Right cardiac atrium (tissue), 1 donor: ENCODE results near the gene GSTT4.

DNA sequence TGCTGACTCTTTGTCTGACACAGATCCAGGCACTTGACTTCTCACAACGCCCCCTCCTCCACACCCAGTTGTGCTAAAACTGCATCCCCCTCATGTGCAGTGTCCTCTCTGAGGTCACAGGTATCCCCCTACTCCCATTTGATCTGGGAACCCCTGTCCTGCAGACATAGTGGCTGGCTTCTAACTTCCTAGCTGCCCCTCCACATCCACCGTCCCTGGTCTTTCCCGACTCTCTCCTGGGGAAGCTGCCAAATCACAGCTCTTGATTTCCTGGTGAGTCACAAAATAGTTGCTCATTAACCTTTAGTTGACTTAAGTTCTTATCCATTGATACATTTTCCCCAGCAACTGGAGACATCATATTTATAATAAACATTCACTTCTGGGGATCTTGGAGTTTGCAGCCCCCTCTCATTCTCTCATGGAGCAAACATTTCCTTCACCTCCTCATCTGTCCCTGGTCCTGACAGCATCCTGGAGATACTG is 109.6 kb downstream of the GGTLC2 start:
- PRO-cap = no peak

- PRO-cap = no peak
These were observed 114.0 kb downstream of the GGTLC2 start for GRCh38 chr22:22758393-22758911.

DNA sequence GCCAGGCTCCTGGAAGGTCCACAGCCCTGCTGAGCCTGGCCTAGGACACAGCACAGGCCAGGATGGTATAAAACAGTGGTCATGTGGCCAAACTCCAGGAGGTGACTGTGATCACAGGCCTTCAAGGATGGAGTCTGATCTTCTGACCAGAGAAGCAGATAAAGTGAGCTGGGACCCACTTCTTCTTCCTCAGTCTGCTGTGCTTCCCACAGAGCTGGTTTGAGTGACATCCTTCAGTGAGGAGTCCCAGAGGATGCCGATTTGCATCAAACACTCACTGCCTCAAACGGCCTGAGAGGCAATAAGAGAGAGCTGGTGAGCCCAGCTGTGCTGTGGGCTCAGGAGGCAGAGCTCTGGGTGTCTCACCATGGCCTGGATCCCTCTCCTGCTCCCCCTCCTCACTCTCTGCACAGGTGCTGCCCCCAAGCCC is 37.8 kb upstream of the IGLL5 start:
- PRO-cap = no peak

DNA sequence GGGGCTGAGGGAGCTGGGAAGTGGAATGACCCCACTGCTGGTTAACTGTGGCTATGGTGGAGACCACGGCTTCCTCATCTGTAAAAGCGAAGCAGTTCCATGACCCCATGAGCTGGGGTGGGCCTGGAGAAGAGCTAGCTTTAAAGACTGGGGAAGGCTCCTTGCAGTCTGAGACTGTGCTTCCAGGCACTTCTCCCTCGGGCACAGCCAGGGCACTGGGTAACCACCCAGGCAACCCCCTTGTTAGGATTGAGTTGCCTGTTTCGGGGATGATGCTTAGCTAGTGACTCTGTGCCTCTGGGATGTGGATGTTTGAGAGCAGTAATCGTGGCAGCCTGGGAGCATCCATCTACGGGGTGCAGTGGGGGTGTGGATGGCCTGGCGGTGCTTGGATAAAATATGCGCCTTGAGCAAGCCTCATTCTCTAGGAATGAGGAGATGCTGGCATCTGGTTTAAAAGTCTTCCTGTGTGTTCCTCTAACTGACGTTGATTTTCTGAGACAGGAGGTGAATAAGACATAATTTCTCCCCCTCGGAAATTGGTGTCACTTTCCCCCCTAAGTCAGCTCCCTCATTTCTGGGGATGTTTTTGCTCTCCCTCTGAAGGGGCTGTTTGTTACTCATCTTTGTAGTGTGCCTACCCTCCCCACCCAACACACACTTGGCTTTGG is 1.8 kb downstream of the GNAZ start:
- PRO-cap = no peak

GRCh38 chr22:23186931-23187531 is 6.7 kb downstream of the BCR start:
- PRO-cap = no peak

DNA sequence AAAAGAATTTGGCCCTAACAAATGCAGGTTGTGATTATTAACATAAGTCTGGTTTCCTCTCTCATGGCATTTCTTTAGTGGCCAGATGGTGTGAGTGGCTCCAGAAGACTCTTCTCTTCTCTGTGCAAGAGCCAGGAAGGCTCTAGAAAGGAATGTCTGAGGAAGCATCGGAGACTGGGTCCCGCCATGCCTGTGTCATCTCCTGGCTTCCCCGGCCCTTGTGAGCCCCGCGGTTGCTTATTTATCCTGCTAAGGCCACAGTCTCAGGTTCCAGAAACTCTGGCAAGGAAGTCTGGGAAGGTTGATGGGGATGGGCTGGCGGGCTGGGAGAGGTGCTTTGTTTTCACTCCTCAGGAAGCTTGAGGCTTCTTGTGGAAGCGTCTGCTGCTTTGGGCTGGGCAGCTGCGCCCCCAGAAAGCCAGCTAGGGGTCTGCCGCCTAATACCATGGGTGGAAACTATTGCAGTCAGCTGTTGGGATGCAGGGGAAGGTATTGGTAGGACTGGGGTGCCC is 18.9 kb downstream of the BCR start:
- PRO-cap = no peak

DNA sequence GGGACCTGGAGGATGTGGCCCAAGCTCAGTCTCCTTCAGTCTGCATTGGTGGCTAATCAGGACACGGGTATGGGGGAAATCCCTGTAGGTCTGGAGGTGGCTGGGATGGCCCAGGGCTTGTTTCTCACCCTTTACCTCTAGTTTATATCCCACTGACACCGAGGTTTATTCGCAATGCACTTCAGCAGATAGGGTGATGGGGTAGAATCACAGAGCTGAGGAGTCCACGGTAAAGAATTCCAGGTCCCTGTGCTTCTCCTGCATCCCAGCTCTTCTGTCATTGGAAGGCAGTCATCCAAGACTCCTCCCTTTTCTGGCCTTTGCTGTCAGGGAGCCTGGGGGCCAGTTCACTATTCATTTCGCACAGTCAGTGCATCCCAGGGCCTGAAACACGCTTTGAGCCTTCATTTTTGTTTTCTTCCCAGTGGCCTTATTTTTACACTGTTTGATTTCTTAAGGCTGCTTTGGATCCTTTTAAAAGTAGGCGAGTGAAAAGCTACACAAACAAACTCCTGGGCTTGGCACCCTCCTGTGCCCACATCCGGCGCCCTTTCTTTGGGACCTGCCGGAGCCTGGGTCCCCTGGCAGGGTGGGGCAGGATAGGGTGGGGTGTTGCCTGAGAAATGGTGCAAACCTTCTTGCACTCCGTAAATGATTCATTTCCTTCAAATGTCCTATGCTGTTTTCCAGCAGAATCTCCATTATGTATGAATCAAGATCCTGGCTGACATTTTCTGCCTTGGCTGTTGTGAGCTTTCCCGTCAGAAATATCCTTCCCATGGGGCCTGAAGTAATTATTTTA is 45.4 kb downstream of the BCR start:
- PRO-cap = no peak

- PRO-cap = no peak
These were observed 83.6 kb downstream of the BCR start for GRCh38 chr22:23263584-23264561.

- PRO-cap = no peak
These were observed 101.7 kb downstream of the BCR start for GRCh38 chr22:23281707-23282665.

GRCh38 chr22:23292226-23292981 is 112.1 kb downstream of the BCR start:
- PRO-cap = no peak

- PRO-cap = bidirectional peak, plus-strand start at chr22:23521196, minus-strand start at chr22:23521004
These were observed 59.4 kb downstream of the IGLL1 start for GRCh38 chr22:23520725-23521086.

- PRO-cap = no peak
These were observed 42.1 kb downstream of the IGLL1 start for GRCh38 chr22:23537784-23538676.

GRCh38 chr22:23658760-23659362 is 26.7 kb upstream of the DRICH1 start:
- PRO-cap = no peak

DNA sequence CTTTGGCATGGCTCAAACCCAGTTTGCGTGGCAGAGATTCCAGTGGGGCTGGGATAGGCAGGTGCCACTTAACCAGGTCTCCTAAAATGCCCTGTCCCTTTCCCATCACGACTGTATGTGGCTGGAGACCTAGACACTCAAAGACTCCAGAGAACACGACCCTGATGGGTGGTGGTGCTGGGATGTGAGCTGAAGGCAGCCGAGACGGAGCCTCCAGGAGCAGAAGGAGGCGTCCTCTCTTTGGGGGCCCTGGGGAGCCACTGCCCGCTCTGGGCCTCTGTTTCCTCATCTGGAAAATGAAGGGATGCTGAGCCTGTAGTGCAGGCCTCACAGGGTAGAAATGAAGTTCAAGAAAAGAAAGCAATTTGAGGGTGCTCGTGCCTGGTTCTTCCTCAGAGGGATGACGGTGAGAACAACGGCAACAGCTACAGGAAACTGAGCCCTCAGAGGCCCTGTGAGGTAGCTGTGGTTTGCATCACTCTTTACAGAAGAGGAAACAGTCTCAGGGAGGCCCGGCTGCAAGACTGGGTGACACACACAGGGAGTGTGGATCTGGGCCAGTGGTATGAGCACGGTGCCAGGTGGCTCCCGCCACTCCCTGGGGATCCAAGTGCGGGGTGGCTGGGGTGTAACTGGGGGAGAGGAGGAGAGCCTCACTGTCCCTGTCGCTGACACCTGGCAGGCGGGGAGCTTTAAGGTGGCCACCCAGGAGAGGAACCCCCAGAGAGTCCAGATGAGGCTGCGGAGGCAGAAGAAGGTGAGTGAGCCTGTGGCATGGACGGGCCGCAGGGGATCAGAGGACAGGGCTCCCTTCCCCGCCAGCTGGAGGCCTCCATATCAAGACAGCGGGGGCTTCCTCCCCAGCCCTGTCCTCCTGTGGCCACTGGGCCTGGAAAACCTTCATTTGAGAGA is 5.4 kb downstream of the RGL4 start:
- PRO-cap = no peak

GRCh38 chr22:23802966-23803488 is 16.3 kb downstream of the SMARCB1 start:
- PRO-cap = no peak

DNA sequence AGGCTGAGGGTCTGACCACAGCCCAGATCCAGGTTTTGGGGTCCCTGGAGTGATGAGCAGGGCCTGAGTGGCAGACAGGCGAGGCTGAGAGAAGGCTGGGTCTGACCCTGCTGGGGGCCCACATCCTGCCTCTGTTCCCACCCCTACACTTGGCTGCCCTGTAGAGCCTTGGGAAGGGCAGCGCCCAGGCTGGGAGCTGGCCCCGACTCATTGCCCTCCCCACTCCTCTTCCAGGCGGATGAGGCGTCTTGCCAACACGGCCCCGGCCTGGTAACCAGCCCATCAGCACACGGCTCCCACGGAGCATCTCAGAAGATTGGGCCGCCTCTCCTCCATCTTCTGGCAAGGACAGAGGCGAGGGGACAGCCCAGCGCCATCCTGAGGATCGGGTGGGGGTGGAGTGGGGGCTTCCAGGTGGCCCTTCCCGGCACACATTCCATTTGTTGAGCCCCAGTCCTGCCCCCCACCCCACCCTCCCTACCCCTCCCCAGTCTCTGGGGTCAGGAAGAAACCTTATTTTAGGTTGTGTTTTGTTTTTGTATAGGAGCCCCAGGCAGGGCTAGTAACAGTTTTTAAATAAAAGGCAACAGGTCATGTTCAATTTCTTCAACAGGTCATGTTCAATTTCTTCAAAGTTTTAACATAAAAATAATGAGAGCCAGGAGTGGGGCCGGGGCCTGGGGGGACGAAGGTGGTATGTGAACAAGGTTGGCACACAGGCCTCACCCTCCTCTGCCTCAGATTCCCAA is 4.7 kb downstream of the DERL3 start:
- PRO-cap = no peak

DNA sequence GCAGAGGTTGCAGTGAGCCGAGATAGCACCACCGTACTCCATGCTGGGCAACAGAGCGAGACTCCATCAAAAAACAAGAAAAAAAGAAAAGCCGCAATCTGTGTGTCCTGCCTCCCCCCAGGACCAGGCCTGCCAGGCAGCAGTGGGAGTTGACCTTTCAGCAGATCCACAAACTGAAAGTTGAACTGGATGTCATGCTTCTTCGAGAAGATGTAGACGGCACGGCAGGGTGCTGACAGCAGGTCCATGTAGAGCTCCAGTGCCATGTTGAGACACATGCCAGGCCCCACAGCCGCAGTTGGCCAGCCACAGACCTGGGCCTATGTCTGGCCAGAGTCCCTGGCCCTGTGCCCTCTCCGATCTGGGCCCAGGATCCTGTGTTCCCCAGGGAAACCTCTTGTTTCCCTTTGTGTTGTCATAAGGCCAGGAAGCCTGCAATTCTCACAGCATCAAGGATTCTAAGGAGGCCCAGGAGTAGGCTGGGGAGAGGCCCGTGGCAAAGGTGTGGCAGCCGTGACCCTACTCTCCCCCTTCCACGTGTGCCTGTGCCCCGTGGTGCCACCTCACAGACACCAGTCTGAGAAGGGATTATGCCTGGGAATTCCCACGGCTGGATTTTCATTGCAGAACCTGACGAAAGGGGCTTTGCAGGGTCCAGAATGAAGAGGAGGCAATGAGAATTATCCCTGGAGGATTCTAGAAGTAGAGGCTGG is at the start of gene GSTT4:
GSTT4 (minus strand) TSS at position 363 of the 713 bp plus-strand sequence.
- PRO-cap = no peak

DNA sequence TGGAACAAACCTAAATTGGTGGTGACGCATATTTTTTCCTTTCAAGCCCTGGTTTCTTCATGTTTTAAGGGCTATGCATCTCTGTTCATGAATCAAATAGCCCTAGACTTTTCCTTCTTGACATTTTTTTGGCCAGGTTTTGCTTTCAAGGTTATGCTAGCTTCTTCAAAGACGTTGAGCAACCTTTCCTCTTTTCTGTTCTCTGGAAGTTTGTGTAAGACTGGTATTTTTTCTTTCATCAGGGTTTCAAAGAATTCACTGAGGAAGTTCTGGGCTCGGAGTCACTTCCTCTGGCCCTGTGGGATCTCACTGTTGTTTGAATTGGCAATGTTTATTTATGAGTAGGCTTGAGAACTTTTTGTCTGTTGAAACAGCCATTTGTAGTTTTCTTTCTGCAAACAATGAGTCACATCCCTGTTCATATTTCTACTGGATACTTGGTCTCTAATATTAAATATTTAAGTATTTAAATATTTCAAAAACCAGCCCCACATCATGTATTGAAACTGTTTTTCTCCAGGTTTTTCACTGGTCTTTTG is 26.7 kb downstream of the SUSD2 start:
- PRO-cap = no peak

DNA sequence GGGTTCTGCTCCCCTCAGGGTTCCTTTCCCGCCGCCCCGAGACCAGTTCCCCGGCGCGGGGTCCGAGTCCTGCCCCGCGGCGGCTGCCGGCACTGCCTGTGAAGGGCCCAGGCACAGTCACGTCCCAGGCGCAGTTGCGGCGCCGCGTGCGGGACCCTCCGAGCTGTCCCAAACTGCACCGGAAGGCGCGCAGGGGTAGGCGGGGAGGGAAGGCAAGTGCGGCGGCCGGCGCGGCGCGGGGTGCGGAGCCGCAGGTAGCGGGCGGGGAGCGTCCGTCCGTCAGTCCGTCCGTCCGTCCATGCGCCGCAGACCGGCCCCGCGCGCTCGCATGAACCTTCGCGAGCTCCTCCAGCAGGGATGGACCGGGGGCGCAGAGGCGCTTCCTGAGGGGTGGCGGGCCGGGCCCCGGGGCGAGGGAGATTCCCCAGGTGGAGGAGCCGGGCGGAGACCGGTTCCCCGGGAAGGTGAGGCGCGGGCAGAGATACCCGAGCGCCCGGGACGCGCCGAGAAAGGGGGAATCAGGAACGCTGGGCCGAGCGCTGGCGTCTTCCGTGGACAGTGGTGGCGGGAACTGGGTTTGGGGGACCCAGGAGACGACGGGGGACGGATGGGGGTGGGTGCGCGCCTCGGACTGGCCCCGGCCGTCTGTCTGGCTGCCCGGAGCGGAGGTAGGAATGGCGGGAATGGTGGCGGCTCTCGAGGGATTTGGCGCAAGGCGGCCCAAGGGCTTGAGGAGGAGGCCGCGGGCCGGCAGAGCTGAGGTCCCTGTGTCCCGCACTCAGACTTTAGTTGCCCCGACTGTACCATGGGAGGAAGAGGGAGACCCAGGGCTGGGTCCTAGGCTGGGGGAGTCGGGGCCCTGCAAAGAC is 3.1 kb upstream of the ADORA2A start:
- PRO-cap = bidirectional peak, plus-strand start at position 750 of the sequence, minus-strand start at position 563 of the sequence

DNA sequence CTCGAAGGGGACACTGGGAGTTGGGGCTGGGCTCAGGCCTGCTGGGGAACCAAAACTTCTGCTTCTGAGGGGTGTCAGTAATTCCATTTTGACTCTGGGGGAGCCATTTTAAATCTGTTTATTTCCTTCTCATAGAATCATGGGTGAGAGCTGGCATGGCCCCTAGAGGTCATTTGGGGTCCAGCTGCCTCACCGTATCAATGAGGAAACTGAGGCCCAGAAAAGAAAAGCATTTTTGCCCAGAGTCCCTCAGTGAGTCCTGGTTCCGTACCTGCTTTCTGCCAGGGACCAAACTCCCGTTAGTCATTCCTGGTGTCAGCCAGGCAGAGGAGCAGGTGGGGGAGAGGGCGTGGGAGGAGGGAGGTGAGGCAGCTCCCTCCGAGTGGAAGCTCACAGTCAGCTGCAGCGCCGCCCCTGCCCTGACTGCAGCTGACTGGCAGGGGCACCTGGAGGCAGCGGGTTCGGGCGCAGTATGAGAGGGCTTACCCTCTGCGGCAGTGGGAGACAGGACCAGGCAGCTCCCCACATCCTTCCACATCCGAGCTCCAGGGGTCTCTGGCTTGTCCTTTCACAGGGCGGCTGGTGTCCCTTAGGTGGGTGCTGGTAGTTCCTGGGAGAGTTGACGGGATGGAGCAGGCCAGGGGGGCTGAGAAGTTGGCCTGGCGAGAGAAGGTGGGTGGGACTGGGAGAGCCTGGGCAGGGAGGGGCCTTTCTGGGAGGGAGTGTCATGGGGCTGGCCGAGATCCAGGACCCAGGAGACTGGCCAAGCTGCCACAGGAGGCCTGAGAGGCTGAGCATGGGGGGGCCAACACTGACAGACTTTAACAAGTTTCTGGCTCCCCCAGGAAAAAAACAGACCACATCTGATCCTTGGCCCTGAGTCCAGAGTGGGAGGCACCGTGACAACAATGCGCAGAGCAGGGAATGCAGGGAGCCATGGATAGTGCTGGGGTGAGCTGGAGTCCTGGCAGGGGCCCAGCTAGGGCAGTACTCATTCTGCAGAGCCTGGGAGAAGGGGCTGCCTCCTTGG is 4.7 kb downstream of the ADORA2A start:
- PRO-cap = no peak